Measurements from ENCODE around the genes SLC17A9 and EEF1A2.

DNA sequence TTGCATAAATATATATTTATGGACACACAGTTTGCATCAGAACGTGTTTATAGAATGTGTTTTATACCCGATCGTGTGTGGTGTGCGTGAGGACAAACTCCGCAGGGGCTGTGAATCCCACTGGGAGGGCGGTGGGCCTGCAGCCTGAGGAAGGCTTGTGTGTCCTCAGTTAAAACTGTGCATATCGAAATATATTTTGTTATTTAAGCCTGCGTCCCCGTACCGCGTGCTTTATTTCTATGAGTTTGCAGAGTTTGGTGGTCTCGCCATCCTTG is 29.7 kb downstream of the SLCO4A1 start:
- RRBS, result no CpG with 5 or more reads among the region's 12 CpGs

- RRBS, result 65% methylated on average over 4 of the region's 41 CpGs
These were observed 32.7 kb downstream of the SLCO4A1 start for GRCh38 chr20:62674632-62675746.

DNA sequence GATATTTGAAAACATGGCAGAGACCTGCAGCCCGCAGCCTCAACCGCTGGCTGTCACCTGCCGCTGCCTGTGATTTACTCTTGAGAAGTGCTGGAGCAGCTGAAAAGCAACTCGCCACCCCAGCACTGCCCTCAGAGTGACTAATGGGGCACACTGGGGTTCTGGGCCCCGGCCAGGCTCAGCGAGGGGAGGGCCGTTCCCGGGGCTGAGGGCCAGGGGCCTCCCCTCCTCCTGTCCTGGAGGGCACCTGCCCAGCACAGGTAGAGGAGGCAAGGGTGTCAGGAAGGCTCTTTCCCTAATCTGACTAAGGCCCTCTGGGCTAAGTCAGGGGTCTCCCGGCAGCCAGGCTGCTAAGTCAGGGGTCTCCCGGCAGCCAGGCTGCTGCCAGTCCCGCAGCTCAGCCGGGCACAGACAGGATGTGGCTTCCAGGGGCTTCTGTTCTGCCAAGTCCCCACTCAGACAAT is 32.2 kb downstream of the NTSR1 start:
- RRBS, result 38% methylated on average over 3 of the region's 12 CpGs

- RRBS, result no CpG with 5 or more reads among the region's 18 CpGs
These were observed 1.3 kb downstream of the OGFR start for GRCh38 chr20:62805845-62806417.

- RRBS, result no CpG with 5 or more reads among the region's 14 CpGs
These were observed 3.7 kb downstream of the TCFL5 start for GRCh38 chr20:62857926-62858383.

GRCh38 chr20:62905810-62906634 is 20.3 kb downstream of the DIDO1 start:
- RRBS, result no CpG with 5 or more reads among the region's 29 CpGs

DNA sequence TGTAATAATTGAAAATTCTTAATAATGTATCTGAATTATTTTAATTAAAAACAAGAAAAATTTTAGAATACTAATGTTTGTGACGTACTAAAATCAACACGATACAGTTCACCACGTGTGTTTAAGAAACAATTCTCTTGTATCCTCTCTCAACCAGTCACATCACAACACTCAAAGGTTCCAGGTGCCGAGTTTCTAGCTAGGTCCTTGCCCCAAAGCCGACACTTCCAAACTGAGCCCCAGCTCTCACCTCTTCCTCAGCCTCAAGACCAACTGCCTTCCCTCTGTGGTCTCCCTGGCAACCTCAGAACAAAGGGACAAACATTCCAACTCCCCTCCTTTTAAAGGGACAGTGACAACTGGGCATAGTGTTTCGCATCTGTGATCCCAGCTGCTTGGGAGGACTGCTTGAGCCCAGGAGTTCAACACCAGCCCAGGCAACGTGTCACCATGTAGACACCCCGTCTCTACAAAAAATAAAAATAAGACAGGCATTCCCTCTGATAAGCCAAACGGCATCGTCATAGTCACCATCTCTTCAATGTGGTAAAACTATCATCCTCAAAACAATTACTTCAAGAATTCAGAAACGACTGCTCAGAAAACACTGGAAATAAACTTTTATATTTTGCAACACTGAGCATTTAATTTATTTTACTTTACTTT is 11.3 kb downstream of the DIDO1 start:
- RRBS, result no CpG with 5 or more reads among the region's 11 CpGs

GRCh38 chr20:62923348-62923755 is 3.0 kb downstream of the DIDO1 start:
- RRBS, result 9% methylated on average over 3 of the region's 9 CpGs

DNA sequence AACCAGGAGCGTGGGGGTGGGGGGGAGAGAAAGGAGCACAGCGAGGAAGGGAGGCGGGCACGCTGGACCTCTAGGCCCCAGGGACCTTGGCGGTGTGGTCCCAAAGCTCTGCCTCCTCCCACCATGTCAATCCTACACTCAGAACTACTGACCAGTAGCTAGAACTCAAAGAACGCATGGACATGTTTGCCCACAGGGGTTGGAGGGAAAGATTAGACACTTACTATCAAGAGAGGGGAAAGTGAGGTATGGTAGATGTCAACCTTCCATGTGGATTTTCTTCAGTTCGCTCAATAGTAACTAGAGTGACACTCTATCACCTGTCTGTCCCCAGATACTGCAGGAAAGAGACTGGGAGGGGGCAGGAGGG is 776 bp upstream of the DIDO1 start:
- RRBS, result no CpG with 5 or more reads among the region's 7 CpGs

- RRBS, result no CpG with 5 or more reads among the region's 4 CpGs
These were observed 4.1 kb upstream of the DIDO1 start for GRCh38 chr20:62930370-62930864.

DNA sequence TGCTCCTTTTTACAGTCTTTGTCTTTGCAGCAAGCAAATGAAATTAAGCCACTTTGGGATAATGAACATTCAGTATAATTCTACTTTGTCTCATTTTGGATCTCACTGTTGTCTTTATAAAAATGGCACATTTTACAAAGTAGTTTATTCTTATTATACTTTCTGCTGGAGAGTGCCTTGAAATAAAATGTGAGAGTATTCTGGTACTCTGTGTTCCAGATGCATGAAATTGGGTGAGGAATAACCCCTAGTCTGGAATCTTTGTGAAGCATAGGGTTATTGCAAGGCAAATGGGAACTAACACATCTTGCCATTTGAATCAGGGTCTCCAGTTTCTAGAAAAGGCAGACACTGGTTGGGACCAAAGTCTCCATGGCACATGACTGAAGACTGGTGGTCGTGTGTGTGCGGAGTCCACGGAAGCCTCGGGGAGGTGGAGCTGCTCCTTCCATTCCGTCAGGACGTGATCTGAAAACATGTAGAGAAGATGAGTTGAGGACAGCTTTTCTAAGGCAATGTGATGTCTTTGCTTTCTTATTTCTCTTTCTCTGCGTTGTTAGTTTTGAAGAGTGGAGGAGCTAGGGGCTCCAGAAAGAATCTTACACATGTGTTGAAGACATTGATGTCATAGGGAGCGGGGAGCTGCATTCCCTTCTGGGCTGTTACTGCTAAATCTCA is 5.0 kb upstream of the SLC17A9 start:
- RRBS, result no CpG with 5 or more reads among the region's 8 CpGs

DNA sequence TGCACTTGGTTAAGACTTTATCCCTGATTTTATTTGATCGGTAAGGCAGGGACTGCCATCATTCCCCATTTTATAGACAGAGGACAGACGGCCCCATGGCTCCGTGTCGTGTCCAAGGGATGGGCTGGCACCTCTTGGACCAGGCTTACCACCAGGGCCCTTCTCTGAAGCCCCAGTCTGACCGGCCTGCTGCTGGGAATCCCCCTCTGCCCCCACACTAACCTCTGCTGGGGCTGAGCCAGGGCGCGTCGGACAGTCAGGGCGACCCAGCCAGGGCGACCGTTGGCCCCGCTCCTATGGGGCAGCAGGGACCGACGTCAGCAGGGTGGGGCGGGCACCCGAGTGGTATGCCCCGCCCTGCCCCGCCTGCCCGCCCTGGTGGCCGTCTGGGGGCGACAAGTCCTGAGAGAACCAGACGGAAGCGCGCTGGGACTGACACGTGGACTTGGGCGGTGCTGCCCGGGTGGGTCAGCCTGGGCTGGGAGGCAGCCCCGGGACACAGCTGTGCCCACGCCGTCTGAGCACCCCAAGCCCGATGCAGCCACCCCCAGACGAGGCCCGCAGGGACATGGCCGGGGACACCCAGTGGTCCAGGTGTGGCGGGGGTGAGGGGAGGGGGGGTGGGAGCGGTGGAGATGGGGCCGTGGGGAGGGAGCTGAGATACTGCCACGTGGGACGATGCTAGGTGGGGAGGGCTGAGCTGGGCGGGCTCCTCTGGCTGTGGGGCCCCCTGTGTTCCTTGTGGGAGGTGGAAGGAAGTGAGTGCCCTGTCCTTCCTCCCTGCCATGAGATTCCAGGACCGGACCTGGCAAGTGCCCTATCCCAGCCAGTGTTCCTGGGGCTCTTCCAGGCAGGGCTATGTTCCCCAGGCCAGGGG is at the start of gene SLC17A9:
TSS of gene SLC17A9 (plus strand) at position 414 of the 877 bp plus-strand sequence.
- RRBS, result 8% methylated on average over 6 of the region's 41 CpGs

GRCh38 chr20:63178413-63178760 is 37.5 kb downstream of the YTHDF1 start:
- RRBS, result 2% methylated on average over 6 of the region's 45 CpGs

GRCh38 chr20:63252920-63254052 is 977 bp downstream of the NKAIN4 start:
- RRBS, result 3% methylated on average over 34 of the region's 79 CpGs

GRCh38 chr20:63321120-63321838 is 28.3 kb downstream of the COL20A1 start:
- RRBS, result no CpG with 5 or more reads among the region's 21 CpGs

- RRBS, result no CpG with 5 or more reads among the region's 30 CpGs
These were observed 38.8 kb downstream of the KCNQ2 start for GRCh38 chr20:63433598-63434188.

GRCh38 chr20:63498838-63499607 is at the start of gene EEF1A2:
TSS of gene EEF1A2 (minus strand) at chr20:63499083.
- RRBS, result 4% methylated on average over 34 of the region's 110 CpGs

DNA sequence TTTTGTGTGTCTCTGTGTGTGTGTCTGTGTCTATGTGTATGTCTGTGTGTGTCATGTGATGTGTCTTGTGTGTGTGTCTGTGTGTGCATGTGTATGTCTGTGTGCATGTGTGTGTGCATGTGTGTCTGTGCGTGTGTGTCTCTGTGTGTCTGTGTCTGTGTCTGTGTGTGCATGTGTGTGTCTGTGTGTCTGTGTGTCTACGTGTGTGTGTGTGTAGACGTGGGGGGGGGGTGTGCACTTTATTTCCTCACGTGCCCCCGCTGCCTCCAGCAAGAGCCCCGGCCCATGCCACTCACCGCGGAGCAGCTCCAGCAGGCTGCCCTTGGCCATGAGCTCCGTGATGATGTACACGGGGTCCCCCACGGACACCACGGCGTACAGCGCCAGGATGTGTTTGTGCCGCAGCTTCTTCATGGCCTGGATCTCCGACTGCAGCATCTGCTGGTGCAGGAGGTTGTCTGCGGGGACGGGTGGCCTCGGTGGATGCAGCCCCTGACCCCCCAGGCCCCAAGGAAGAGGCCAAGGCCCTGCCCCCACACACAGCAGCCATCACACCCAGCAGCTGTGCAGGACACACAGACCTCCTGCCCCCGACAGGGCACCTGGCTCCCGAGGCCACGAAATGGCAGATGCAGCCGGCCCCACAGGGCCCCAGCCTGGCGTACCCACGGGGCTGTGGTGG is 4.8 kb downstream of the PTK6 start:
- RRBS, result no CpG with 5 or more reads among the region's 25 CpGs

DNA sequence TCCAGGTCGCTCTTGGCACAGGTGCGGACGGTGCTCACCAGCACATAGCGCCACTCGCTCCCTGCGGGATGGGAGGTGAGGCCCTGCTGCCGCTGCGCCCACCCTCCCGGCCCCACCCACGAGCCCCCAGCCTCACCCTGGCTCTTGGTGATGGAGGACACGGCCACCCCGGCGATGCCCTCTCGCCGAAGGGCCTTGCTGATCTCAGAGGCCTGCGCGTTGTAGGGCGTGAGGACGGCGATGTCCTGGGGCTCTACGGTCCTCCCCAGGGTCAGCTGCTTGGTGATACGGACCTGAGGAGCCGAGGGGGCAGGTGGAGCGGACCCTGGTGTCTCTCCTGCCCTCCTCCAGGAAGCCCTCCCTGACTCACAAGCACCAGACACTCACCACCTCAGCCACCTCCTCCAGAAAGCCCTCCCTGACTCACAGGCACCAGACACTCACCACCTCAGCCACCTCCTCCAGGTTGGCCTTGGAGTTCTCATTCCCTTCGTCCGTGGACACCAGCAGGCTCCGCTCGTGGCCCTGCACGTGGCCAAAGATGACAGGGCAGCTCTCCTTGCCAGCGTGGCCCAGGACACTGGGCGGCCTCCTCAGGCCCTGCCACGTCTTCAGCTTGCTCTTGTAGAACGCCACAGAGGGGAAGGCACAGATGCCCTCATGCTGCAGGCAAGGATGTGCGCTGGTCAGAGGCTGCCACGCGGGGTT is 6.2 kb downstream of the FNDC11 start:
- RRBS, result no CpG with 5 or more reads among the region's 36 CpGs

- RRBS, result 53% methylated on average over 4 of the region's 21 CpGs
These were observed 3.4 kb downstream of the HELZ2 start for GRCh38 chr20:63570502-63571124.